Peripheral blood mononuclear cell (primary cell): ENCODE measurements around a stretch of chr14.

DNA sequence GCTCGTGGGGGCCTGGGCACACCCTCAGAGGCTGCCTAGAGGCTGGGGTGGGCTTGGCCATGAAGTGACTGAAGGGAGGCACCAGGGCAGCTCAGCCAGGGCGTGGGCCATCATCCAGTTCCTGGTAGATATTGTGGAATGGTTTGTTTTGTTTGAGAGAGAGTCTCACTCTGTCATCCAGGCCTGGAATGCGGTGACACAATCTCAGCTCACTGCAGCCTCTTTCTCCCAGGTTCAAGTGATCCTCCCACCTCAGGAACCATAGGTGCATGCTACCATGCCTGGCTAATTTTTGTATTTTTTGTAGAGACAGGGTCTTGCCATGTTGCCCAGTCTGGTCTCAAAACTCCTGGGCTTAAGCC lies 43.3 kb upstream of the AMN start:
- PRO-cap, 8 experiments, result no peak in any of the 8 experiments

DNA sequence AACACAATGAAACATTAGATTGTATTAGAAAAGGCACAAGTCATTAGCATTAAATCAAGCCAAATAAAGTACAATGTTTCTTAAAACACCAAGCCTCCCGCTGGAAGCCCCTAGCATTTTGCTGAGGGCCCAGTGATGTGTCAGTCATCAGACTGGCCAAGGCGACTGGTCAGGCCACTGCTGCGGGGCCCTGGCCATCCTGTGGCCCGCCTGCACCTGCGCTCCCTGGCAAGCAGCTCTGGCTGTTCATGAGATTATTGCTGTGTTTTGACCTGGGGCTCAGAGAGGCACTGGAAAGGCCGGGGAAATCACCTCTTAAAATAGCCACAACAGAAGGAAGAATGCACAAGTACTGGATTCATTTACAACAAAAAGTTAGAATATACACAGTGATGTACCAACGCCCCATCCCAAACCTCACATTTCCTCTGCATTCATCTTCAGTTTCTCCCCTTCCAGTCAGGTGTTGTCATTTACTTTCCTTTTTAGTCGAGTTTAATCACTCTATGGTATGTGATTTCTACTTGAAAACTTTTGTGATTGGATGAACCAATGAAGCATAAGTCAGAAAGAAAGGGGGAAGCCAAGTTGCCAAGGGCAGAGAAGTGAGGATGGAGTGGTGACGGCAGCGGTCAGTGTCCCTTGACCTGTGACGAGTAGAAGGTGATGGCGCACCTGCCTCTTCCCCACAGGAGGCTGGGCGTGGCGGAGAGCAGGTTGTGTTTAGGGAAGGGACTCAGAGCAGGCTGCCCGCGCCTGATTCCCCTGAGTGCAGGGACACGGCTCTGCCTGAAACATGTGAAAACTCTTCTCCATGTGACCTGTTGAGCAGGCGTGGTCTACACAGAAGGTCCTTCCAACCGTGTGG lies 23.9 kb upstream of the AMN start:
- PRO-cap, 8 experiments, result peak in 1 of 8 experiments; most common plus-strand start position 604 of the sequence (in 1)

GRCh38 chr14:102971644-102972249 lies 49.3 kb downstream of the AMN start:
- PRO-cap, 8 experiments, result no peak in any of the 8 experiments

- PRO-cap, 8 experiments, result no peak in any of the 8 experiments
Measured at GRCh38 chr14:103014414-103015344, 42.7 kb downstream of the CDC42BPB start.

DNA sequence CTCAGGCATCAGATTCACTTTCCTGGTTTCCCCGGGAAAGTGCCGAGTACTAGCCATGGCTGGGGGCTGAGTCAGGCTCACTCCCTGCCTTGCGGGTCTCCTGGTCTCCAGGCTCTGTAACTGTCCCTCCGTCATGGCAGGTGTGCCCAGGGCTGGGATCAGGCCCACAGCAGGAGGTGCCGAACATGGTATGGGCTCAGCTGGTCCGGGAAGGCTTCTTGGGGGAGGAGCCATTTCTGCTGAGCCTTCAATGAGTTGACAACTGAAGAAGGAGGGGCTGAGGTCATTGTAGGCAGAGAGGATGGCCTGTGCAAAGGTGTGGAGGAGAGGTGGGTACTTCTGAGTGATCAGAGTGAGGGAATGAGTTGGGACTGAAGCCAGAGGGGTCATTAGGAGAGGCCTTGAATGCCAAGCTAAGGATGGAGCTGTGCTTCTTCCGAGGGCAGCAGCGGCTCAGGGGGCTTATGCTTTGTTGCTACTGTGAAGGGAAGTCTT lies 745 bp downstream of the EXOC3L4 start:
- PRO-cap, 8 experiments, result no peak in any of the 8 experiments

DNA sequence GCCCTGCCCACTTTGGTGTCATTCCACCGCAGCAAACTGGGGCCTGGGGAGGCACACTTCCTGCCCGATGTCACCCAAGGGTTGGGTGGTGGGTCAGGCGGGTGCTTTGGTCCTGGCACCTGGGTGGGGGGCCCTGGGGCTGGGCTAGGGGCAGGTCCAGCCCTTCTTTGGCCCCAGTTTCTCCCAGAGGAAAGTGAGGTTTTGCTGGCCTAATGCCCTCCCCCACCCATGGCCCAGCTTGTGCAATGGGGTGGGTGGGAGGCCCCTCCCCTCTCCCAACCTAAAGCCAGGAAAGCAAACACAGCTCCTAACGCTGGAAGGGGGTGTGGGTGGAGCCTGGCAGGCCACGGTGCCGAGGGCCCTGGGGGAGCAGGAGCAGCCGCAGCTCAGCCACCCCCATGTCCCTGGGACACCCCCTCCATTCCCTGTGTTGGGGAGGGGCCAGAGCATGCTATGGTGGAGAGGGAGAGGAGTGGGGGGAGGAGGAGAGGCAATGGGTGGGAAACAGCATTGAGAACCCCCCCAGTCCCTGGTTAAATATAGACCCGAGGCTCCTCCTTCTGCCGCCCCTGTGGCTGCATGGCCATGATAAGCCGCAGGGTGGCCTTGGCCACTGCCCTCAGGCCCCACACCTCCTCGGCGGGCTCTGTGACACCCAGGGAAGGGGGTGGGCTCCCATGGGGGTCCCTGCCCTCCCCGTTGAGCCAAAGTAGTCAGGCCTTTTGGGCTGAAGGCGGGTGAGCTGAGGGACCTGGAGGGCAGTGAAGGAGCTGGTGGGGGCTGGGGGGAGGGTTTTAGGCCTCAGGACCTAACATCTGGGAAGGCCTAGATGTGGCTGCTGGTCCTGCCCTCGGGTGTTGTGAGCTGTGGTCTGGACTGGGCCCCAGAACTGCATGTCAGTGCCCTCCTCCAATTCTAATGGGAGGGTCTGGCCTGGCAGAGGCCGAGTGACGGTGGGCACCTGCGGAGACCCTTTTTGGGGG lies 4.8 kb downstream of the EXOC3L4 start:
- PRO-cap, 8 experiments, result no peak in any of the 8 experiments

- PRO-cap, 8 experiments, result peak in 4 of 8 experiments; most common plus-strand start chr14:103125171 (in 3)
Measured at GRCh38 chr14:103125007-103125501, 1.8 kb downstream of the TNFAIP2 start.

- PRO-cap, 8 experiments, result peak in 1 of 8 experiments; most common plus-strand start chr14:103128671 (in 1)
Measured at GRCh38 chr14:103128387-103128825, 5.1 kb downstream of the TNFAIP2 start.

DNA sequence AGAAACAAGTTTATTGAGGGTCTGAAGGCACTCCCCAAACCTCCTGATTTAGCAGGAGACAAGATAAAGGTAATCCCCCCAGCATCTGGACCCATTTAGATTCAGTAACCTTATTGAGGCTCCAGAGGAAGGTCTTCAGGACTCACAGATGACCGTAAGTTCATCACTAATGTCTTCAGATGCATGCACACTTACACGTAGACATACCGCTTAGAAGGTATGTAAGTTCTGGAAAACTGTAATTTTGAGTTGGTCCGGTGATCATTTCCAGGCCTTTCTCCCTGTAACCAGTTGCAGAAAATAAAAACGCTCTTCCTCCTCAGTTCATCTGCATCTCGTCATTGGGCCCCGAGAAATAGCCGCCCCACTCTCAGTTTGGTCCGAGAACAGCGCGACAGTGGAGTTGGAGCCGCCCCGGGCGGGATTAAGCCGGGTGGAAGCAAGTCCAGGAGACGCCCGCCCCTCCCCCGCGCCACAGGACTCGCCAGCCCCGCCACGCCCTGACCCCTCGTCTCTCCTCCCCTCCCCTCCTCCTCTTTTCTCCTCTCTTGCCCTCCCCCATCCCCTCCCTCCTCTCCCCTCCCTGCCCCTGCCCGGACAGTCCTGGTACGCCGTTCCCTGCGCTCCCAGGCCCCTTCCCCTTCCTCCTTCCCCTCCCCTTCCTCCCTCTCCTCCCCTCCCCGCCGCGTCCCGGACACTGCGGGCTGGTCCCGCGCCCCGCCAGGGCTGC lies 83.7 kb downstream of the TNFAIP2 start:
- PRO-cap, 8 experiments, result no peak in any of the 8 experiments

- PRO-cap, 8 experiments, result no peak in any of the 8 experiments
Measured at GRCh38 chr14:103315935-103316290, 18.1 kb upstream of the EIF5 start.

GRCh38 chr14:103334298-103334359 lies 92 bp downstream of the EIF5 start:
- PRO-cap, 8 experiments, result no peak in any of the 8 experiments

- PRO-cap, 8 experiments, result peak in 6 of 8 experiments; most common plus-strand start chr14:103334591 (in 5); most common minus-strand start chr14:103334660 (in 4)
Measured at GRCh38 chr14:103334360-103334719, 303 bp downstream of the EIF5 start.

DNA sequence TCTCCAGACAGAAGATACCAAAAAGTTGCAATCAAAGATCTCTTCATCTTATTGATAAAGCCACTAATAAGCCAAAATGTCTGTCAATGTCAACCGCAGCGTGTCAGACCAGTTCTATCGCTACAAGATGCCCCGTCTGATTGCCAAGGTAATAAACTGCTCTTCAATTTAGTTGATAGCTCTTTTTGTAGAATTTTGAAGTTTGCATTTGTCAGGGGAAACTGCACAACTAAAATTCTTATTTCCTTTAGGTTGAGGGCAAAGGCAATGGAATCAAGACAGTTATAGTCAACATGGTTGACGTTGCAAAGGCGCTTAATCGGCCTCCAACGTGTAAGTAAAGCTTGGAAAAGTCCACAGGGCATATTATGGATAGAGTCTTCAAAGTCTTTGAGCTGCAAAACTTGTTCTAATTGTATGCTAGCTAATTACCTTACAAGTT lies 1.8 kb downstream of the EIF5 start:
- PRO-cap, 8 experiments, result peak in 2 of 8 experiments; most common plus-strand start position 95 of the sequence (in 1)

DNA sequence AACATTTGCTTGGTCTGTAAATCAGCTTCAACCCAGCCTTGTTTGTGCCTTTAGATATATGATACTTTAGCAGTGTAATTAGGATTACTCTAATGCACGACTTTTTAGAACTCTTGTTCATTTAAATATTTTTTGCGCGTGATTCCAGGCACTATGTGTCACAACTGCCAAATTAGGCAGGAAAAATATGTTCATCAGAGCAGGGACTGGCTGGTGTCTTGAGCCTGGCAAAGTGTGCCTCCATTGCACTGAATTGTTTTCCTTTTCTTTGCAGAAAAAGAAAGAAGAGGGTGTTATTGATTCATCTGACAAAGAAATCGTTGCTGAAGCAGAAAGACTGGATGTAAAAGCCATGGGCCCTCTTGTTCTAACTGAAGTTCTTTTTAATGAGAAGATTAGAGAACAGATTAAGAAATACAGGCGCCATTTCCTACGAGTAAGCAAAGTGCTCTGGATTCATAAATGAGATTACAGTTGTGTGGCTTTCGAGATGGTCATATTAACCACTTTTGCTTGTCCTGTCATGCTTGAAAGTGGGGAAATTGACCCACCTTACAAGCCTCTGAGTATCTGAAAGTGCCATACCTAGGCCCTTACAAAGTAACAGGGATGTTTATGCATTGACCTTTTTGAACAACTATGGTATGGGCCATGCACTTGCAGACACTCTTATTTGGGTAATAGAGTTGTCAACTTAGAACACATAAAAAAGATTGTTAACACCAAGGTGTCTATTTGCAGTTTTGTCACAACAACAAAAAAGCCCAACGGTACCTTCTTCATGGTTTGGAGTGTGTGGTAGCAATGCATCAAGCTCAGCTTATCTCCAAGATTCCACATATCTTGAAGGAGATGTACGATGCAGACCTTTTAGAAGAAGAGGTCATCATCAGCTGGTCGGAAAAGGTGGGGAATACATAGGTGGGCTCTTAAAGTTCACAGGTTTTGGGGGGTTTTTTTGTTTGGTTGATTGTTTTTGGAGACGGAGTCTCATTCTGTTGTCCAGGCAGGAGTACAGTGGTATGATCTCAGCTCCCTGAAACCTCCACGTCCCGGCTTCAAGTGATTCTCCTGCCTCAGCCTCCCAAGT lies 5.2 kb downstream of the EIF5 start:
- PRO-cap, 8 experiments, result peak in 3 of 8 experiments; most common plus-strand start position 328 of the sequence (in 1)

DNA sequence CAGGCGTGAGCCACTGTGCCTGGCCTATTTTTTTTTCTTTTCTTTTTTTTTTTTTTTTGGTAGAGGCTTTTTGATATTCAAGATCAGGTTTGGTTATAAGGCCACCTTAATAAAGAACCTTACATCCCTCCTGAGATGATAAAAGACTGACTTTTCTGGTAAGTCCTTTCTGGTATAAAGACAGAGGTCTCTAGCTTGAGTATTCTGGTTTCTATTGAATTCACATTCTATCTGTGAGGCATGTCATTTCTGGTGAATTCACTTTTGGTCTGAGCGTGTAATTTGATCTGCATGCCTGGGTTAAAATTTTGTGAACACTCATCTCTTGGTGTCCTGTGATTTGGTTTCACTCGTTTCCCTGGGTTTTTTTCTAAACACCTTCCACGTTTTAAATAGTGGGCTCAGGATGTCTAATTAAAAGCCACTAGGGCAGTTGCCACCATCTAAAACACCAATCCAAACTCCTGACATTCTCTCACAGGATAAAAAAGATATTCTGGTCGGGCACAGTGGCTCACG lies 12.2 kb downstream of the EIF5 start:
- PRO-cap, 8 experiments, result no peak in any of the 8 experiments

DNA sequence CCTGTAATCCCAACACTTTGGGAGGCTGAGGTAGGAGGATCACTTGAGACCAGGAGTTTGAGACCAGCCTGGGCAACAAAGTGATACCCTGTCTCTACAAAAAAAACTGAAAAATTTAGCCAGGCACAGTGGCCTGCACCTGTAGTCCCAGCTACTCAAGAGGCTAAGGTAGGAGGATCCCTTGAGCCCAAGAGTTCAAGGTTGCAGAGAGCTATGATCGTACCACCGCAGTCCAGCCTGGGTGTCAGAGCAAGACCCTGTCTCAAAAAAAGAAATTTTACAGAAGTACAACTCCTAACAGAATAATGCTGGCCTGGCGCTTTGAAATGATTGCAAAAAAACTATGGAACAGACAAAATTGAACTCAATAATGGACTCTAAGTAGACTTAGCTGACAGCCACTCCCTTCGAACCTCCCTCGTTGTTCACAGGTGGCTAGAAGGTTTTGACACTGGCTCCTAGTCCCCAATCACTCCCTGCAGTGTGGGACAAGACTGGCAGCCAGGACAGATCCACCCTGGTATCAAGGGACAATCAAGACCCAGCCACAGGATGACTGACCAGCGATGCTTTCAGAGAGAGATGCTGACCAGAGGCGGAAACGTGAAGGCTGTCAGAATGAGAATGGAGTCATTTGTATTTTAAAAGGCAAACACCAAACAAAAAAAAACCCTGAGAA lies 12.8 kb downstream of the EIF5 start:
- PRO-cap, 8 experiments, result peak in 3 of 8 experiments; most common plus-strand start position 387 of the sequence (in 2)

- PRO-cap, 8 experiments, result peak in 1 of 8 experiments; most common minus-strand start chr14:103558973 (in 1)
Measured at GRCh38 chr14:103558803-103559440, 3.5 kb downstream of the BAG5 start.

DNA sequence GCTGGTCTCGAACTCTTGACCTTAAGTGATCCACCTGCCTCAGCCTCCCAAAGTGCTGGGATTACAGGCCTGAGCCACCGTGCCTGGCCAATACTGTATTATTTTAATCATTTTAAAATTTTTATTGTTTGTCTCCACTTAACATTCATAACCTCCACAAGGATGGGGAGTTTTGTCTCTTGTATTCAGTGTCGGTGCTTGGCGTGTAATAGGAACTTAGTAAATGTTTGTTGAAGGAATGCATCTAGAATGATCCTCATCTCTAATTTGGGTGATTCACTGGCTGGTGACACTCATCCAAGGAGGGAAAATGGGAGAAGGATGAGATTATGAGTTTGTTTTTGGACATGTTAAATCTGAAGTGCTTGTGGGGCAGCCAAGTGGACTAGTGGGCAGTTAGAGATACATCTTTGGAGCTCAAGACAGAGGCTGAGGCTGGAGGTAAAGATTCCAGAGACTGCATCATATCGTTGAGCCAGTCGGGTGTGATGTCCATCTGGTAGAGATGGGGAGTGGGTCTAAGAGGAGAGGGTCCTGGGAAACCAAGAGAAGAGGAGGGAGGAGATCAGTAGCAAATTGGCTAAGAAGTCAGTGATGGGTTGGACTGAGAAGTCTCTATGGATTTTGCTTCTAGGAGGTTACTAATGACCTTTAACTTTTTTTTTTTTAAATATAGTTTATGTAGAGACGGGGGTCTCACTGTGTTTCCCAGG lies 5.2 kb downstream of the KLC1 start:
- PRO-cap, 8 experiments, result peak in 1 of 8 experiments; most common plus-strand start position 470 of the sequence (in 1)

DNA sequence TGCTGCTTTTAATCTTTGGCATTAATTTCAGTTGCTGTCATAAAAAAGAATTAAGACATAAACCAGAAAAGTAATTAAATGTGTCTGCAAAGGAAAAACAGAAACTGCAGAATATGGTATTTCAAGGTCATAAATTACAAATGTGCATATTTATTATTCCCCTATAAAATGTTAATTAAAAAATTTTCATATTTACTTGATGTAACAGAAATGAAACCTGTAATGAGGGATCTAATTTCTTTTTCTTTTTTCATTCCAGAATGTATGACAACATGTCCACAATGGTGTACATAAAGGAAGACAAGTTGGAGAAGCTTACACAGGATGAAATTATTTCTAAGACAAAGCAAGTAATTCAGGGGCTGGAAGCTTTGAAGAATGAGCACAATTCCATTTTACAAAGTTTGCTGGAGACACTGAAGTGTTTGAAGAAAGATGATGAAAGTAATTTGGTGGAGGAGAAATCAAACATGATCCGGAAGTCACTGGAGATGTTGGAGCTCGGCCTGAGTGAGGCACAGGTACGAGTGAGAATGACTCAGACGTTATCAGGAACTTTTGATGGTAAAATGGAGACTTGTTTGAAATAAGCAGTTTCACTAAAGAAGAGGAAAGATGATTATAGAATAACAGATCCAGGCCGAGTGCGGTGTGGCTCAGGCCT lies 25.4 kb downstream of the KLC1 start:
- PRO-cap, 8 experiments, result no peak in any of the 8 experiments

DNA sequence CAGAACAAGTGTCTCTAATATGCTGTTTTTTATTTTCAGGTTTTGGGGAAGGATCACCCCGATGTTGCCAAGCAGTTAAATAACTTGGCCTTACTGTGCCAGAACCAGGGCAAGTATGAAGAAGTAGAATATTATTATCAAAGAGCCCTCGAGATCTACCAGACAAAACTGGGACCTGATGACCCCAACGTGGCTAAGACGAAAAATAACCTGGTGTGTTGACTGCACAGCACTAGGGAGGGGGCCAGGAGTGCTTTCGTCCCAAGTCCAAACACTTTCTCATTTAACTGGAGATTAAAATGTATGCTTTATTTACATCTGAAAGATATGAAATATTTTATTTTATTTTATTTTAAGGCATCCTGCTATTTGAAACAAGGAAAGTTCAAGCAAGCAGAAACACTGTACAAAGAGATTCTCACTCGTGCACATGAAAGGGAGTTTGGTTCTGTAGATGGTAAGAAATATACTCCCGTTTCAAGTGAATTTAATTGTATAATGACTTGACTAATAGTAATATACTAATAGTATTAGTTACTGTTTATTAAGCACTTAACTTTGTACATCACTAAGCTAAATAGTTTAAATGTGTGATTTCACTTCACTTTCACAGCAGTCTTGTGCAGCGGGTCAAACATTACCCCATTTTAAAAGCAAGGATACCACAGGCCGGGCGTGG lies 42.1 kb downstream of the XRCC3 start:
- PRO-cap, 8 experiments, result peak in 1 of 8 experiments; most common minus-strand start position 206 of the sequence (in 1)